Aorta (tissue), 1 donor: ENCODE results near the genes ATP8A1, GUF1, GNPDA2 and GABRB1.

- PRO-cap = no peak
These were observed 76.4 kb upstream of the PHOX2B start for GRCh38 chr4:41824833-41825339.

GRCh38 chr4:41934480-41934847 lies 765 bp upstream of the TMEM33 start:
- PRO-cap = no peak

DNA sequence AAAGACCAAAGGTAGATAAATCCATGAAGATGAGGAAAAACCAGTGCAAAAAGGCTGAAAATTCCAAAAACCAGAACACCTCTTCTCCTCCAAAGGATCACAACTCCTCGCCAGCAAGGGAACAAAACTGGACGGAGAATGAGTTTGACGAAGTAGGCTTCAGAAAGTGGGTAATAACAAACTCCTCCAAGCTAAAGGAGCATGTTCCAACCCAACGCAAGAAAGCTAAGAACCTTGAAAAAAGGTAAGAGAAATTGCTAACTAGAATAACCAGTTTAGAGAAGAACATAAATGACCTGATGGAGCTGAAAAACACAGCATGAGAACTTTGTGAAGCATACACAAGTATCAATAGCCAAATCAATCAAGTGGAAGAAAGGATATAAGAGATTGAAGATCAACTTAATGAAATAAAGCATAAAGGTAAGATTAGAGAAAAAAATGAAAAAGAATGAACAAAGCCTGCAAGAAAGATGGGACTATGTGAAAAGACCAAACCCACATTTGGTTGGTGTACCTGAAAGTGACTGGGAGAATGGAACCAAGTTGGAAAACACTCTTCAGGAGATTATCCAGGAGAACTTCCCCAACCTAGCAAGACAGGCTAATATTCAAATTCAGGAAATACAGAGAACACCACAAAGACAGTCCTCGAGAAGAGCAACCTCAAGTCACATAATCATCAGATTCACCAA lies 52.9 kb downstream of the SLC30A9 start:
- PRO-cap = no peak

DNA sequence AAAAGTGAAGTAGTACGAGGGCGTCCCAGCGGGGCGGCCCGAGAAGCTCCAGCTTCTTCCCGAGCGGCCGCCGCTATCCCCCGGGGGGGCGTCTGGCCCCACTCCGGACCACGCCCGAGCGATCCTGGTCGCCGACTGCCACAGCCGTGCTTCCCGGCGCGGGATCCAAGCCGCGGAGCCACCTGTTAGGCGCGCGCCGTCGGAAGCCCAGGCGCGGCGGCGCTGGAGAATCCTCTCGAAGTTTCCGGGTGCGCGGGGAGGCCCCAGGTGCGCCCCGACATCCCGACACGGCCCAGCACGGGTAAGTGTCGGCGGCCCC lies 1.2 kb downstream of the BEND4 start:
- PRO-cap = no peak

GRCh38 chr4:42151582-42151999 lies 864 bp downstream of the BEND4 start:
- PRO-cap = no peak

DNA sequence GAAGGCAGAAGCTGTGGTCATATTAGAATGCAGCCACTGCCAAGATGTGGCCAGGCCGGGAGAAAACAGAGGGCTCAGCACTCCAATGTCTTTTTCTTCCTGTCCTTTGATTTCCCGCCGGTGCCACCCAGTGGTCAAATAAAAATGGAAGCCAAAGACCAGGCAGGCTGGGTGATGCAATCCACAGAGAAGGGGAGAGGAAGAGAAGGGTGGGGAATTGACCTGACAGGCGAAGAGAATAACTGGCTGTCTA lies 94.9 kb upstream of the SHISA3 start:
- PRO-cap = no peak

GRCh38 chr4:42546723-42547411 lies 110.0 kb downstream of the ATP8A1 start:
- PRO-cap = no peak

GRCh38 chr4:42605032-42606149 lies 51.5 kb downstream of the ATP8A1 start:
- PRO-cap = no peak

DNA sequence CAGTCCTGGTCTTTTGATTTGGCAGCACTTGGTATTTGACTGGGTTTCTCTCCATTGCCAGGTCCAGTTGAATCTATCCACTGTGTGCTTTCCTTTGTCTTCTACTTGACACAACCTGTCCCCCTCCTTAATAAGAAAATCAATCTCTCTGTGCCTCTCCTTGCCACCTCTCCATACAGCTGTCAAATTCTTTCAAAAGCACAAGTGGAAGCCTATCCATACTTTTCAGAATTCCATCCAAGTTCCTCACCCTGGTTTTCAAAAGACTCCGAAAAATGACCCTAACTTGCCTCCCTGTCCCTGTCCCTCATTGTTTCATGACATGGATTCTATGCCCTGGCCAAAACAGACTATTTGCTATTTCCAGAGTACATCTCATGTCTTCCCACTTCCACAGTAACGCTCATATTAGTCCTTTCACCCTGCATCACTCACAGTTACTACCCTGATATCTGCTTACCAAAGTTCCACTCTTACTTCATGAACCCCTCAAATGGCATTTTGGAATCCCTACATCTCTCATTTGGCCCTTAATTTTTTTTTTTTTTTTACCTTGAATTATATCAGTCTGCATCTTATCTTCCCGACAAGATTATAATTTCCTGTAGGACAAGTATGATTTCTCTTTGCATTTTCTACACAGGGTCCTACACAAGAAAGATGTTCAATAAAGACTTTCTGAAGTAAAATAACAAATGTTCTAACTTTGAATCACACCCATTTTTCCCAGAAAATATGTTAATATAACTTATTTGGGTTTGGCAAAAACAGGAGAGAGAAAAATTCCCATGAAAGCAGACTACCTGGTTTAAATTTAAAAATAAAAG lies 47.1 kb downstream of the ATP8A1 start:
- PRO-cap = no peak

DNA sequence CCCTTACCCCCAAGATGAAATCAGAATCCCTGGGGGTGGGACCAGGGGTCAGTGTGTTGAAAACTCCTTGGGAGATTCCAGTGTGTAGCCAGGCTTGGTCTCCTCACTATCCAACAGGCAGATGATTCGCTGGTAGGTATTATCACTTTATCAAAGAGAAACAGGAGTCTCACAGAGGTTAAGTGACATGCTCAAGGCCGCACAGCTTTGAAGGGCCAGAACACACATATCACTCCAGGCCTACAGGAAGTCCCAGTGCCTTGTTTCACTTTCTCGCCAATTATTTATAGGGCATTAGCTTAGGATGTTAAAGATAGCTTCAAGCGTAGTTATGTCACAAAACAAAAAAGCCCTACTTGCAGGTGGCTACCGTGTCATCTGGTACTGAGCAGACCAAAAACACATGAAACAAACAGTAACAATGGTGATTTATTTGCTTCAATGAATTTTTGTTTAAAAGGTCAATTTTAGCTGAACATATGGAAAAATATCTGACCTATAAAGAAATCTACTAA lies 13.2 kb downstream of the ATP8A1 start:
- PRO-cap = no peak

DNA sequence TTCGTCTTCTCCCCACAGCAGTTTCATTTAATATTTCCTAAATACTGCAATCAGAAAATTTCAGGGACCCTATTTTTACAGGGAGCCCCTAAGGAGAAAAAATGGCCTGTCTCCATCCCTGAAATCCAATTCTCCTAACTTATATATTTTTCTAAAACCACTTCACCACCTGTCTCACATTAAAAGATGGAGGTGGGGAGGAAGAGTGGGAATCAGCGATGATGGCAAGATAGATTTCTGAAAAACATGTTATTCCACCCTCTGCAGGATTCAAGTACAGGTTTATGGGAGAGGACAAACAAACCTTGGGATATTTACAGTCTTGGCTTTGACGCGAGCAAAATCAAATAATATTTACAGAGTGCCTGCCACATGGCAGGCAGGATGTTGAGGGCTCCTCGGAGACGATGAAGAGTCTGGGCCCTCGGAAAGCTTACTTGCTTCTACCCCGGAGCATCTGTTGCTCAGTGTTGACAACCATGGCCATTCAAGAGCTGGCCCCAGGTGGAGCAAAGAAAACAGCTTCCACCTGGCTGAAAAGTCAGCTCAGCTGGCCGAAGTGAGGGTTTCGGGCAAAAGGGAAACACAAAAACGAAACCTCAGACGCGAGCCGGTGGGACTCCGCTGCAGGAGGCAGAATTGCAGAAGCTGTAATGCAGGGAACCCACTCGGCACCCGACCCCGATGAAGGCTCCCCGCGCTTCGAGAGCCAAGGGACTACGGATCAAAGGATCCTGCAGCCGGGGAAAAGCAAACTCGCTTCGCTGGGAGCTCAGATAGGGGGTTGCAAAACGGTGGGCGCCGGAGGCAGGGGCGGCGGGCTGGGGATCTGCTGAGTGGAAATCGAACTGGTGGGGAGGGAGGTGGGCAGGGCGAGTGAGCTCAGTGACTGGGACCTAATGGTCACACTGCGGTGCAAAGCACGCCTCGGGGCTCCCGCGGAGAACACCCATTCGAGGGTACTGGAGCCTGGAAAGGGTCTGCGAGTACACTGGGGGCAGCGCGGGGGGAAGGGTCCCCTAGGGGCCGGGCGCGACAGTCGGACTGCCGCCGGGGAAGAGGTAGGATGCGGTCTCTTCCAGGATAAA lies 891 bp downstream of the ATP8A1 start:
- PRO-cap = no peak

- PRO-cap = bidirectional peak, plus-strand start at chr4:42657406, minus-strand start at chr4:42657093; unidirectional peak, plus-strand start at chr4:42657527
These were observed at the start of gene ATP8A1 for GRCh38 chr4:42656758-42658029. ATP8A1 (minus strand) TSS chr4:42657105.

DNA sequence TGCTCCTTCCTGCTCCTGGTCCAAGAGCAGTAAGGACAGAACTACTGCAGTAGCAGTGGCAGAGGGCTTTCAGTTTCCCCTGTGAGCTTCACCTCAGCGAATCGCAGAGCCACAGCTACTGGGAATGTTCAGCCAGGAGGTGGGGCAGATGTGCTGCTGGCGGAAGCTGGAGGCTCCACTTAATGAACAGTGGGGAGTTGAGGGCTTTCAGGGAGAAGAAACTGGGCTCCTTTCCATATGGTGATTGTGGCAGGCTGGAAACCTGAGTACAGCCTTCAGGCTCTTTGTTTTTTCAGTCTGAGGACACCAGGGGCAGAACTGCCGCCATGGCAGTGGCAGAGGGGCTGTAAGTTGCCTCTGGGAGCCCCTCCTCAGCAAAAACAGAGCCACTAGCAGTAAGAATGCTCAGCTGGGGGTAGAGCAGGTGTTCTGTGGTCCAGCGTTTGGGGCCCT lies 106.1 kb upstream of the GRXCR1 start:
- PRO-cap = no peak

DNA sequence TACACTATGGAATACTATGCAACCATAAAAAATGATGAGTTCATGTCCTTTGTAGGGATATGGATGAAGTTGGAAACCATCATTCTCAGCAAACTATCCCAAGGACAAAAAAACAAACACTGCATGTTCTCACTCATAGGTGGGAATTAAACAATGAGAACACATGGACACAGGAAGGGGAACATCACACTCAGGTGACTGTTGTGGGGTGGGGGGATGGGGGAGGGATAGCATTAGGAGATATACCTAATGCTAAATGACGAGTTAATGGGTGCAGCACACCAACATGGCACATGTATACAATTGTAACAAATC lies 767.6 kb downstream of the GRXCR1 start:
- PRO-cap = no peak

- PRO-cap = bidirectional peak, plus-strand start at chr4:44678453, minus-strand start at chr4:44678332
These were observed at the start of gene GUF1 for GRCh38 chr4:44677877-44679054. GUF1 (plus strand) TSS chr4:44678420.

GRCh38 chr4:44725598-44726726 lies at the start of gene GNPDA2:
GNPDA2 (minus strand) TSS chr4:44726556.
- PRO-cap = bidirectional peak, plus-strand start at chr4:44726662, minus-strand start at chr4:44726556

DNA sequence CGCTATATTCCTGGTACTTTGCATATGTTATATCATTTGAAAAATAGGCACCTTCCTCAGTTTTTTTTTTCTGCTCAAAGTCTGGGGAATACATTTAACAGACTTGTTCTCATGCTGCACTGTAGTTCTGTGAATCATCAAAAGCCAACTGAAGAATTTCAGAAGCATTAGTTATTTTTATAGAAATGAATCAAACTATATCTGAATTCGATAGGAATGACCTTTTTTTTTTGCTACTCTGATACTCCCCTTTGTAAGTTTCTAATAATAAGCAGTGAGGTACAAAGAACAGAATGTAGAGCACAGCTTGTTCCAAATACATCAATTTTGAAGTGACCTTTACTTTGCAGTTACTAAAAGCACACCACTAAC lies 91.4 kb upstream of the GNPDA2 start:
- PRO-cap = no peak

GRCh38 chr4:46373204-46373616 lies 16.7 kb downstream of the GABRA2 start:
- PRO-cap = no peak

- PRO-cap = no peak
These were observed at the start of gene GABRB1 for GRCh38 chr4:47031086-47031903. GABRB1 (plus strand) TSS chr4:47031567.

DNA sequence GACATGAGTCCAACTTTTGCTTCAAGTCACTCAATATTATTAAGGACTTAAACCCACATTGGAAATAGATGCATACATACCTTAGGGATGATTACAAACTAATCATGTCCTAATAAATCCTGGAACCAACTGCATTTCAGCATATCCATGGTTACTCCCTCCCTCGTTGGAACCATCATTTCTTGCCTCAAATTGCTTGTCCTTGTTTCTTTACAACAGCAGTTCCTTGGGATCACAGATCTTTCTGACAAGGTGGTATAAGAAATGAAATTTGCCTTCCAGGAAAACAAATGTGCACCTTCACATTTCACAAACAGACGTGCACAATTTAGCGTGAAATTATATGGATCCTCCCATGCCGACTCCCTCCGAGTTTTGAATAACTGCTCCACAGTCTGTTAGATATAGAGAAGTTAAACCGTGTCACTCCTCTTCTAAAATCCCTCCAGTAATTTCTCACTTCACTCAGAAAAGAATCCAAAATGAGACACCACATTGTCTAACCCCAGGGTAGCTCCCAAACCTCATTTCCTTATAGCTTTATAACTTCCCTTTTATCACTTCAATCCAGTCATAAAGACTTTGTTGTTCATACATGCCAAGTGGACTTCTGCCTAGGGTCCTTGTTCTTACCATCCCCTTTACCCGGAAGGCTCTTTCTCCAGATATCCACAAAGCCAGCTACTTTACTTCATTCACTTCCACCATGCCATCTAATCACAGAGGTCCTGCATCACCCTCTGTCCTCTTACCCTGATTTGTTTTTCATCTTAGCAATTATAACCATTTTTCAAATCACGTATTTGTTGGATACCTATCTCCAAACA lies 156.1 kb downstream of the GABRB1 start:
- PRO-cap = no peak